H9 (cell line): ENCODE measurements around a stretch of chr13.

DNA sequence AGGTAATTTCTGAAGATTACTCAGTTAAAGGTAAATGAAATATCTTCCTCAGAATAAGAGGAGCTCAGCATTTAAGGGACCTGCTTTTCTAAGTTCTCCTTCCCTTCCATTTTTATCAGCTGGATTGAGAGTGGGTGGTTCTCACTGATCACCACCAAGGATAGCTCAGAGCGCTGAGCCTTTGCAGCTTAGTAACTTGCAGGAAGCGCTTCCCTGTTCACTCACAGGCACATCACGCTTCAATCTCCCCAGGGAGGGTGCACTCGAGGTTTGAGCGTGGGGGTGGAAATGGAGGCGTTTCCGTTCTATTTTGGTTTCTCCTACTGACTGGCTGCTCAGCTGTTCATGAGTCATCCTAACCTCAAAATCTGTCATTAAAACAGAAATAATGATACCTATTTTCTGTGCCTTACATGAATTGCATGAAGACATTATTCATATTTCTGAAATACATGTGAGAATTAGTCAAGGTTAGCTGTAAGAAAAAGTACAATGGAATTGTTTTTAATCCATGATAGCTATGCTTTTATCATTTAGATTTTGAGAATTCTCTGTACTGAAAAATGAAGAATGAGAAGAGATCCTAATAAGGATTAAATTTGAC is 292.1 kb downstream of the SPRY2 start:
- PRO-cap: no peak

GRCh38 chr13:80168370-80168600 is 172.6 kb downstream of the SPRY2 start:
- PRO-cap: no peak

GRCh38 chr13:80305838-80306137 is 35.1 kb downstream of the SPRY2 start:
- PRO-cap: no peak

GRCh38 chr13:80342499-80343585 is 1.9 kb upstream of the SPRY2 start:
- PRO-cap: bidirectional peak, plus-strand start at chr13:80343084, minus-strand start at chr13:80342978; unidirectional peak, minus-strand start at chr13:80343327

DNA sequence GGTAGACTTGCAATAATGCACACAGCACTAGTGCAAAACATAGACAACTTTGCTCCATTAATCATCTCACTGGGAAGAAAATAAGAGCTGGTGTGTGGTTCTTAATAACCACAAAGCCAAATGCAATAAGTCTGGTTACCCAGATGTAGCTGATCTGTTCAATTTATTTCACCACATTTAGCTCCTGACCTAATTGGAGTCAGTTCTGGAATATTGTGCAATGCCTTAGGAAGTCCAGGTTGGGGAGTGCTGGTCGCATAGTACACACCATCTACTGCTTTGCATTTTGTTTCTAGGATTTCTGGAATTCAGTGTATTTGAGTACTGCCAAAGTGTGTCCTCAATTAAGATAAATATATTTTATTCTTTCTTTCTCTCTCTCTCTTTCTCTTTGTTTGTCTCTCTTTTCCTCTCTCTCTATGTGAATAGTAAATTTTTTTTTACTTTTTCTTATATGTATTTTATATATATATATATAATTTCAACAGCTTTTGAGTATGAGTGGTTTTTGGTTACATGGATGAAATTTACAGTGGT is 483.4 kb upstream of the SPRY2 start:
- PRO-cap: no peak

GRCh38 chr13:85205598-85205904 is 593.7 kb downstream of the SLITRK6 start:
- PRO-cap: no peak

DNA sequence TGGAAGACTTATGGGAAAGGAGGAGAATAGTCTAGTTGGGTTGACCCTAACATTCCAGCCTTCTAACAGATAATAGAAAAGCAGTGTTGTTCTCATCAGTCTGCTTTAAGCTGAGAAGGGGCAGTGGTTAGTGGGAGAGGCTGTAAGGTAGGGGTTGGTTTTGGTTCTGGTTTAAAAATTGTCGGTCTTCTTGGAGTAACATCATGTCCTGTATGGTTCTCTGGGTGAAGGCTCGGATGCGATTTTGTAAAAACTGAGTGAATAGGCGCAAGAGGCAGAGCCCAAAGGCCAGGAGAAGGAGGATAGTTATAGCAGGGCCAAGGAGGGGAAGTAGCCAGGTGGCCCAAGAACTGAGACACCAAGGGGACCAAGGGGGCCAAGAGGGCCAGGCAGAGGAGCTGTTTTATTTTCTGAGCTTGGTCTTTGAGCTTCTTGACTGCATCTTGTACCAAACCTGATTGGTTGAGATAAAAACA is 913.5 kb upstream of the SLITRK5 start:
- PRO-cap: no peak

DNA sequence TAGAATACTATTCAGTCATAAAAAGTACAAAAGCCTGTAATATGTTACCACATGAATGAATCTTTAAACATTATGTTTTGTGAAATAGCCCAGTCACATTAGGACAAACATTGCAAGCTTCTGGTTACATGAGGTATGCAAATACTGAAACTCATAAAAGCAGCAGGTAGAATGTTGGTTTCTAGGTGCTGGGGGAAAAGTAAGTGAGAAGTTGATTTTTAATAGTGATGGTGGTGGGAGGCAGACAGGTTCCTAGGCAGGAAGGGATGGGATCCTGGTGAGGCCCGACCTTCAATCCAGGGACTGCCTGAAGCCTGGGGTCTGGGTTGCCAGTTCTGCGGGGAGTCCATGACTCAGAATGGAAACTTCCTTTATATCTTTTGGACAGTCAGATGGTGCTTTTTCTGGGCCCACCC is 1366.4 kb upstream of the GPC5 start:
- PRO-cap: no peak

- PRO-cap: bidirectional peak, plus-strand start at chr13:91348233, minus-strand start at chr13:91348130
Measured at GRCh38 chr13:91347782-91348343, 50.6 kb upstream of the GPC5 start.

DNA sequence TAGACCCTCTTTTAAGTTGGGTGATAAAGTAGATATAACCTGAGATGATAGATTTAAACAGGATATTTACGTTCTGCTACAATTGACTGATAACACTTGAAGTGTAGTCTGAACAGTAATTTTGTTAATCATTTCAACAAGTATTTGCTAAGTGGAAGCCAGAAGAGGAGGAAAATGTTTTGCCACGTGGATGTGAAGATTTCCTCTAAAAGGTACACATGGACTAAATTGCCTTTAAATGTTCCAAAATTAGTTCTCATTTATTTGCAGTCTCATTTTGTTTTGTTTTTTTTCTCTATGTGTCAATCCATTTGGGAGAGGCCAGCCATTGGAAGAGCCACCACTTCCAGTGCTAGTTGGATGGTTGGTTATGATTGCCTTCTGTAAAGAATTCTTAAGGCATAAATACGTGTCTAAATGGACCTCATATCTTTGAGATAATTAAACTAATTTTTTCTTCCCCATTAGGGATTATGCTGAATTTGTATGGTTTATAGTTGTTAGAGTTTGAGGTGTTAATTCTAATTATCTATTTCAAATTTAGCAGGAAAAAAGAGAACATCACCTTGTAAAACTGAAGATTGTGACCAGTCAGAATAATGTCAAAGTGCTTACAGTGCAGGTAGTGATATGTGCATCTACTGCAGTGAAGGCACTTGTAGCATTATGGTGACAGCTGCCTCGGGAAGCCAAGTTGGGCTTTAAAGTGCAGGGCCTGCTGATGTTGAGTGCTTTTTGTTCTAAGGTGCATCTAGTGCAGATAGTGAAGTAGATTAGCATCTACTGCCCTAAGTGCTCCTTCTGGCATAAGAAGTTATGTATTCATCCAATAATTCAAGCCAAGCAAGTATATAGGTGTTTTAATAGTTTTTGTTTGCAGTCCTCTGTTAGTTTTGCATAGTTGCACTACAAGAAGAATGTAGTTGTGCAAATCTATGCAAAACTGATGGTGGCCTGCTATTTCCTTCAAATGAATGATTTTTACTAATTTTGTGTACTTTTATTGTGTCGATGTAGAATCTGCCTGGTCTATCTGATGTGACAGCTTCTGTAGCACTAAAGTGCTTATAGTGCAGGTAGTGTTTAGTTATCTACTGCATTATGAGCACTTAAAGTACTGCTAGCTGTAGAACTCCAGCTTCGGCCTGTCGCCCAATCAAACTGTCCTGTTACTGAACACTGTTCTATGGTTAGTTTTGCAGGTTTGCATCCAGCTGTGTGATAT is 48.0 kb upstream of the GPC5 start:
- PRO-cap: no peak

DNA sequence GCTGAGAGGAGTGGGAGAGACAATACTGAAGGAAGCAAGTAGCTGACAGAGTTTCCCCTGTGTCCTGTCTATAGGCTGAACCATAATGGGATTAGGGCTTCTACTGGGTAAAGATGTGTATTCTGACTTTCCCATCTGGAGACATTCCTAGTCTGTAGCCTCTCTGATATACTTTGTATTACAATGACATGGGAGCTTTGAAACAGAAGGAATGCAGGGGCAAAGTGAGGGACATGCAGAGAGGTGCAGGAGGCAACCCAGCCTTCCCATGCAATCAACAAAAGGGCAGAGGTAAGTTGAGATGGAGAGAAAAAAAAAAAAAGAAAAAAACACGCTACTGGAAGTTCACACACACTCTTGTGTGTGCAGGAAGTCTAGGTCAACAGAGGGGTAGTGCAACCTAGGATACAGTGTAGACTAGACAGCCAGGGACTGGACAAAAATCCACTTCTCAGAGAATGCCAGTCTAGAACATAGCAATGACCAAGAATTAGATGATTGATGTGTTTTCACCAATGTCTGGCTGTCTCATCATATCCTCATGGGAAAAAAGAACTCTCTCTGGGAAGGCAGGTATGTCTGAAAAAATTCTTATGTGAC is 10.3 kb upstream of the GPC6 start:
- PRO-cap: bidirectional peak, plus-strand start at position 348 of the sequence, minus-strand start at position 4 of the sequence

- PRO-cap: no peak
Measured at GRCh38 chr13:93235172-93235628, 8.6 kb downstream of the GPC6 start.

- PRO-cap: no peak
Measured at GRCh38 chr13:93248423-93249086, 21.9 kb downstream of the GPC6 start.

GRCh38 chr13:93361594-93362450 is 135.2 kb downstream of the GPC6 start:
- PRO-cap: no peak

GRCh38 chr13:94291811-94292535 is 187.5 kb downstream of the DCT start:
- PRO-cap: no peak

GRCh38 chr13:94588513-94589162 is 7.3 kb downstream of the TGDS start:
- PRO-cap: no peak

DNA sequence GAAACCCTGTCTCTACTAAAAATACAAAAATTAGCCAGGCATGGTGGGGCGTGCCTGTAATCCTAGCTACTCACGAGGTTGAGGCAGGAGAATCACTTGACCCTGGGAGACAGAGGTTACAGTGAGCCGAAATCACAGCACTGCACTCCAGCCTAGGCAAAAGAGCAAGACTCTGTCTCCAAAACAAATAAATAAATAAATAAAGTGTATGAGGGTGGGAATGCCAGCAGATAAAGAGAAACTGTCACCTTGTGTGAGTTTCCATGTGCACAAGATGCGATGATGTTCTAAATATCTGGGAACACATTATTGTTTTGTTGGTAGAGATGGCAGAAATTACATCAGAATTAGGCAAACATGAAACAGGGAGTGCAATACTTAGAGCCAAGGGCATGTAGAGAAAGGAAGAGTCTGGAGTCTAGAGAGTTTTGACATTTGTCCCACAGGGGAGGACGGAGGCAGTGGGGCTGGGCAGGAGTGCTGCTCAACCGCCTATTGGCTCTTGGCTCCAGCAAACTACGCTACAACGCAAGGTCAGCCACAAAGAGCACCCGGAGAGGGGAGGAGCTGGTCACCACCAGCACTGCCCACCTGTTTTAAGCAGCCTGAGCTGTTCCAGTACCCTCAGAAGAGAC is 108.4 kb downstream of the ABCC4 start:
- PRO-cap: no peak

- PRO-cap: no peak
Measured at GRCh38 chr13:95278559-95278931, 22.7 kb downstream of the ABCC4 start.

DNA sequence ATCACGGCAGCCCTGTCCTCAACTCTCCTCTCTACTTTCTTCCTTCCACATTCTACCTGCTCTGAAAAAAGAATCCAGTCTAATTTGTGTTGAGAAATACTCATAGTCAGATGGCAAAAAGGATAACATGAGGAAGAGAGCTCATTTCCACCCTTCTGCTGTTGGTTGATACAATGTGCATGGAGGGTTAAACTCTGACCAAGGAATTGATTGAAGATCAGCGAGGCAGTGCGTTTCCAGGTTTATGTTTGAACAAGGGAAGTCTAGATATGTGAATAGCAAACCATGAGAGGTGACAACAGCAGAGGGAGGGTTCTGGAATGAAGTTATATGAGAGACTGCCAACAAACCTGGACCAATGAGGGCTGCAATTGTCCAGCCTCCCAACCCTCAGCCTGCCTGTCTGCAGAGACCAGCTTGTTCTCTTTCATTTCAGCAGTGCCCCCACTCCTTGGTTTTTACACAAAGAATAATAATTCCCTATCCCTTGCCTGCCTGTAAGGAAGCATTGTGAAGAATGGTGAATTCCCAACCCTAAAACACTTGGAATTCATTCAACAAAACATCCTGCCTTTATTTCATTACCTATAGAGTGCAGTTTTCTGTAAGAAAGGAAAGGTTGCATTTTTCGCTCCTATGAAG is 53.4 kb upstream of the ABCC4 start:
- PRO-cap: no peak

DNA sequence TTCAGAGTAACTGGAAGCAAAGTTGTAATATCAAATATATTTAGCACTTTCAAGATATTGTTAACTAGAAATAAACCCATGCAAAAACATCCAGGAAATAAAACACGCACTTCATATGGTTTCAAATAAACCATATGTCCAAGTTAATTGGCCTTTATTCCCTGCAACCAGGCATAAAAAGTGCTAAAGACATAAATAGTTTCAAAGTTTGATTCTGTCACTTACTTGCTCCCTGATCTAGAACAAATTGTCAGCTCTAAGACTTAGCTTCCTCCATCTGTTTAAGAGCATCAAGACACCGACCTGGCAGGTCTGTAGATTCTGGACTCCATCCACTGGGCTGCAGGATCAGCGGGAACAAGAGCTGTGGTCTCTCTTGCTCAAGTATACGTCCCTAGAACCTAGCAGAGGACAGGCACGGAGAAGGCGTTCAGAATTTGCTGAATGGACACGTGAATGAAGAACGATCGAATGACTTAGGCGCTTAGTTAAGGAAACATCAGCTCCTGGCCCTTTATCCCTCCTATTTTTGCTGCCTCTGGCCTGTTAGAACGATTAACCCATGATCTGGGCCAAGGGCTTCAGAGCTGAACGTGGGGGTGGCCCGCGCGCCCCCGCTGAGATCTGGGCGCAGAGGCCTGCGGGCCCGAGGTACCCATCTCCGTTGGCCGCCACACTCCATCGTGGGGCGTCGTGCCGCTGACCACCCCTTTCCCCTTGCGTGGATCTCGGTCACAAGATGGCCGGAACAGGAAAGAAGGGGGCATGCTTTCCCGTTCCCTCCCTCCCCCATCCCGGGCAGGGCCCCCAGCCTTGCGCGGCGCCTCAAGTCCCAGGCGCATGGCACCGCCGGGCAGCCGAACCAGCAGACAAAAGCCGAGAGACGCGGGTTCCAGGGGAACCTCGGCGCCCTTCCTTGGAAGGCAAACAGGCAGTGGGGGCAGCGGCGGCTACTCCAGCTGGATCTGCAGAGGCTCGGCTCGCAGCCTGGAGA is 911 bp downstream of the DZIP1 start:
- PRO-cap: bidirectional peak, plus-strand start at position 433 of the sequence, minus-strand start at position 346 of the sequence; bidirectional peak, plus-strand start at position 676 of the sequence, minus-strand start at position 685 of the sequence; bidirectional peak, plus-strand start at position 868 of the sequence, minus-strand start at position 967 of the sequence